Skeletal muscle satellite cell (primary cell): Measurements from ENCODE around the gene SRRM4.

DNA sequence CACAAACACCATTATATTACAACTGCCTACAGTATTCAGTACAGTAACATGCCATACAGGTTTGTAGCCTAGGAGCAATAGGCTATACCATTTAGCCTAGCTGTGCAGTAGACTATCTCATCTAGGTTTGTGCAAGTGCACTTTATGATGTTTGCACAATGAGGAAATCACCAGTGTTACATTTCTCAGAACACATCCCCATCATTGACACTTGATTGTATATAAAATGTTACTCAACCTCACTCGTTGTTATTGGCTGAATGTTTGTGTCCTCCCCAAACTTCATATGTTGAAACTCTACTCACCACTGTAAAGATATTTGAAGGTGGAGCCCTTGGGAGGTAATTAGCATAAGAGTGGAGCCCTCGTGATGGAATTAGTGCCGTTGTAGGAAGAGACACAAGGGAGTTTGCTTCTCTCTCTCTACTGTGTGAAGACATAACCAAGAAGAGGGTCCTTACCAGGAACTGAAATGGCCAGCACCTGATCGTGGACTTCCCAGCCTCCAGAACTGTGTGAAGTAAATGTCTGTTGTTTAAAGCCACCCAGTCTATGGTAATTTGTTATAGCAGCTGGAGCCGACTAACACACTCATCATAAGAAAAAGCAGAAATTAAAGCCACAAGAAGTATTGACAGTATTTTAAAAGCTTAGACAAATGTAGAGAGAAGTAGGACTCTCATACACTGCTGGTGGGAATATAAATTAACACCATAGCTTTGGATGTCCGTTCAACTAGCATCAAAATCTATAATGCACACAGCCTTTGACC is 3.3 kb upstream of the MED13L start:
- CAGE, long polyA plus RNA, result no peak

GRCh38 chr12:116325296-116325586 is 47.7 kb upstream of the MED13L start:
- CAGE, long polyA plus RNA, result no peak

DNA sequence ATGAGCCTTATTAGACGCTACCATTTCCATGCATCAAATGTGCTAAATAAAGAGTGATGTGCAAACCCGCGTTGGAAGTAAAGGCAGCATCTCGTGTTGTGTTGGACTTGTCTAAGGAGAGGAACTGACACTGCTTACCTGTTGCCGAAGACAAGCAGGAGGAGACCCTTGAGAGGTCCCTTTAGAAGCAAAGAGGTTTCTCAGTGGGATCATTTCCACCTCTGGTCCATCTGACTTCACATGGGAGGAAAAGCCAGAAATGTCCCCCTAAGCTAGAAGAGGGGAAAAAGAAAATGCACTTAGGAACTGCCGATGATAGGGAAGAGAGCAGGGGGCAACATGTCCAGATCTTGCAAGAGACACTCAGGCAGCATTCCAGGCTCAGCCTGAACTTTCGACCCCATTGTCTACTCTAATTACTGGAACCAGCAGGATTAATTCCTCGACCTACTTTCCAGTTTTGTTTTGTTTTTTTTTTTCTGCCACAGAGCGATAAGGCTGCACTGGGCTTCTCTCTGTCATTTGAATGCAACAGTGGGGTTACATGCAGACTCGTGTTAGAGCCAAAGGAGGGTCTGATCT is 68.6 kb upstream of the MED13L start:
- CAGE, long polyA plus RNA, result no peak

GRCh38 chr12:116441086-116441662 is 118.0 kb upstream of the MAP1LC3B2 start:
- CAGE, long polyA plus RNA, result no peak

GRCh38 chr12:116525412-116525867 is 33.7 kb upstream of the MAP1LC3B2 start:
- CAGE, long polyA plus RNA, result no peak

- CAGE, long polyA plus RNA, result no peak
Observed at GRCh38 chr12:117139251-117139733, 40.1 kb upstream of the TESC start.

DNA sequence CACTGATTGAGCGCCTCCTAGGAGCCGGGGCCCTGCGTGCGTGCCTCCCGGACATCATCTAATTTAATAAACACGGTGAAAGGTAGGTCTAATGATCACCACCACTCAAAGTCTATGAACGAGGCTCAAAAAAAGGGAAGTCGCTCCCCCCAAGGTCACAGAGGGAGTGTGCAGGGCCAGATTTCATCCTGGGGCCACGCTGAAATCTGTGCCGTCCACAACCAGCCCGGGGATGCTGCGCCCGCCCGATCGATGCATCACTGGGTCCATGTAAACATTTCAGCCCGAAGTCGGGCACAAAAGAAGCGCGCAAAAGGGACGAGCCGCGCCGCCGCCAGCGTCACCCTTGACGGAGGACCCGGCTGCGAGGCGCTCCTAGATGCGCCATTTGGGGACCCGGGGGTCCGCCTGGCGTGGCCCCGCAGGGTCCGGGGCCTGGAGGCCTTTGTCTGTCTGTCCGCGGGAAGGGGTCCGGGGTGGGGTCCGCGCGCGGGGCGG is 587 bp downstream of the FBXO21 start:
- CAGE, long polyA plus RNA, result no peak

- CAGE, long polyA plus RNA, result no peak
Observed at GRCh38 chr12:118373015-118373368, 285 bp upstream of the TAOK3 start.

- CAGE, long polyA plus RNA, result no peak
Observed at GRCh38 chr12:118390762-118391527, 14.6 kb downstream of the SUDS3 start.

GRCh38 chr12:118548376-118548788 is 172.0 kb downstream of the SUDS3 start:
- CAGE, long polyA plus RNA, result no peak

DNA sequence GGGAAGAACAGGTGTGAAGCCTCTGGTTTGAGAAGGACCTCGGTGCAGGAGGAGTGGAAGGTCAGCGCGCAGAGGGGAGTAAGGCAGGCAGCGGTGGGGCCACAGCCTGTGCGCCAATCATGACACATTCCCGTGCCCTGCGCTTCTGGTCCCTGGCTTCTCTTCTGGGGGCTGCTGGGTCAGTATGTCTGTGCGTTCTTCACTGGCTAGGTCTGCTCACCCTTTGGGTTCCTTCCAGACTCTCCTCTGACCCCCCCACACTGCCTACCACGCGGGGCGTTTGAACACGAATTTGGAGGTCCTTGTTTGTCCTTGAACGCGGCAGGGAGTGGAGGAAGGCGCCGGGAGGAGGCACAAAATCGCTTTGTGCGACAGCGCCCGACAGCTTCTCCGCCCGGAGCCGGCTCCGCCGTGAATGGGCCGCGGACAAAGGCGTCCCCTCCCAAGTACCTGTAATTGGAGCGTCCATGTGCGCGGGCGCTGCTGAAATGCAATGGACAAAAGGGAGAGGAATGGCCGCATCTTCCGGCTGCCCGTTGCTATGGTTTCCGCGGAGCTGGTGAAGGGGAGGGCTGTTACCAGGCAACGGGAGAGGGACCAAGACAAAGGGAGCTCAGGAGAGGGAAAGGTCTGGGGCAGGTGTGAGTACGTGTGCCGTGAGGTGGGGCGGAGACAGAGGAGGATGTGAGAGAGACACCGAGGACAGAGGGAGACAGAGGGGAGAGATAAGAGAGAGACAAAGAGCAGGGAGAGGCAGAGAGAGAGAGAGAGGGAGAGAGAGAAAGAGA is 207.1 kb upstream of the SRRM4 start:
- CAGE, long polyA plus RNA, result no peak

DNA sequence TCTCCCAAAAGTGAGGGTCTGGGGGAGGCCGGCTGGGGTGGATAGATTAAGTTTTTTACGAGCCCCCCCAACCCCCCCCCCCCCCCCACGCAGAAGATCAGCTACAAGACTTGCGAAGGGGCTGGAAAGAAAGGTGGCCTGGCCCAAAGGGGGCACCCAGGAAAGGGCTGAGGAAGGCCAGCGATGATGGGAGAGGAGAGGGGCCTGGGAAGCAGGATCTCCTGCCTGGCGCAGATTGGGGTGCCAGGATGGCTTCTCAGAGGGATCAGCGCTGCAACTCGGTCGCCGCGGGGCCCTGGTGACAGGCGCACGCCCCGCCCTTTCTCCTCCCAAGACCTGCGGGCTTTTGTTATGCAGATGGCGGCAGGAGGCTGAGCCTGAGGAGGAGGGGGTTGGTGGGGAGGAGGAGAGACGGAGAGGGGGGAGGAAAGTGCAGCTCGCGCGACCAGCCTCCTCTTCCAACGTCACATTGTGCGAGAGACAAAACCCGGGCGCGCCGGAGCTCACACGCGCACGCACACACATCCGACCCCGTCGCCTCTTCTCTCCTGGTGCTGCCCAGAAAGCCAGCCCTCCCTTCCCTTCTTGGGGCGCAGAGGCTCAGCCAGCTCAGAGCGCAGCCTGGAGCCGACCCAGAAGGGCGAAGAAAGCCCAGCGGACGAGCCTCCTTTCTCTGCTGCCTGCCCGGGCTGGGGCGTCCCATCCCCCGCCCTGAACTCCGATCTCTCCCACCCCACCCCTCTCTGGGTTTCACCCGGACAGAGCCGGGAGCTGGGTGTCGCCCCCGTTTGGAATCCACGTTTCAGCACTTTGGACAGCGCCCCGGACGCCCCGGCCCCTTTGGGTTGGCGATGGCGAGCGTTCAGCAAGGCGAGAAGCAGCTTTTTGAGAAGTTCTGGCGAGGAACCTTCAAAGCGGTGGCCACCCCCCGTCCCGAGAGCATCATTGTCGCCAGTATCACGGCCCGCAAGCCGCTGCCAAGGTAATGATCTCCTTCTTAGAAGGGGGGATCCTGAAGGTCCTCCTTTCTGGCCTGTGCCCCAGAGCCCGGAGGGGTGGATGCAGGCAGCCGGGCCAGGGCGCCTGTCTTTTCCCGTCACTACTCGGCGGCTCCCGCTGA is at the start of gene SRRM4:
Gene SRRM4 (plus strand): TSS at position 510 of the 1,120 bp plus-strand sequence.
- CAGE, long polyA plus RNA, result no peak

GRCh38 chr12:119008523-119009603 is 27.5 kb downstream of the SRRM4 start:
- CAGE, long polyA plus RNA, result no peak

- CAGE, long polyA plus RNA, result no peak
Observed at GRCh38 chr12:119153299-119154436, 25.1 kb upstream of the HSPB8 start.

GRCh38 chr12:119182732-119183590 is 4.2 kb downstream of the HSPB8 start:
- CAGE, long polyA plus RNA, result no peak

DNA sequence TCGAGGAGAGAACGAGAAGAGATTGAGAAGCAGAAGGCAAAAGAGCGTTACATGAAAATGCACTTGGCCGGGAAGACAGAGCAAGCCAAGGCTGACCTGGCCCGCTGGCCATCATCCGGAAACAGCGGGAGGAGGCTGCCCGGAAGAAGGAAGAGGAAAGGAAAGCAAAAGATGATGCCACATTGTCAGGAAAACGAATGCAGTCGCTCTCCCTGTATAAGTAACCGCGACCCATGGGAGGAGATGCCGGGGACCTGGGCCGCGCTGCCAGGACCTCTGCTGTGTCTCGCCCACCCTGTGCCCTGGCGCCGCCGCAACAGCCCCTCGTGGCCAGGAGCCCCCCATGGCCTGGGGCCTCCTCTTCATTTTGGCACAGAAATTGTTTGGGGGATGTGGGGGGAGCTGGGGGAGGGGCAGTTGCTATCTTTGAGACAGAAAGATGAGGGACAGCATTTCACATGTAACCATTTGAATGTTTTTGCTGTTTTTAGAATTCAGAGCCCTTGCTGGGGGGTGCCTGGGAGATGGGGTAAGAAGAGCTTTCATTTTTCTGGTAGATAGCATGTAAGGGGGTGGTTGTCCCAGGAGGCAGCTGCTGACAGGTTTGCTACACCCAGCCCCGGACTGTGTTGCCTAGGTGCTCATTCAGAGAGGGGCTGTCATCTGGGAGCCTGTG is 16.6 kb downstream of the HSPB8 start:
- CAGE, long polyA plus RNA, result no peak

DNA sequence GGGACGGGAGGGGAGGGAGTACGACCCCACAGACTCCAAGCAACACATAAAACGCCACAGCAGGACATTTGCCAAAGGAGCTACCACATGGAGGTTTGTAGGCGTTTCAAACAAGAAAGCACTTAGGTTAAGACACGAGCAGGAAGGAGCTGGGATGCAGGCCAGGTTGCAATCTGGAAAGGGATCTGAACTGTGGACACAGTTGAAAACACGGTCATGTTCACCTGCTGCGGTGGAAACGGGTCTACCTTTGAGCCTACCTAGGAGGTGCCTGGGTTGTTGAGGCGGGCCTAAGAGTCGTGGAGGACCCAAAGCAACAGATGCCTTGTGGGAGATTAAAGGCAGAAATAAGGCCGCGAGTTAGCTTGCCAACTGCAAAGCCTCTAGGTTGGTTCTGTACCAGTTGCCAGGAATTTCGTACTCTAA is 18.5 kb downstream of the PRKAB1 start:
- CAGE, long polyA plus RNA, result no peak

DNA sequence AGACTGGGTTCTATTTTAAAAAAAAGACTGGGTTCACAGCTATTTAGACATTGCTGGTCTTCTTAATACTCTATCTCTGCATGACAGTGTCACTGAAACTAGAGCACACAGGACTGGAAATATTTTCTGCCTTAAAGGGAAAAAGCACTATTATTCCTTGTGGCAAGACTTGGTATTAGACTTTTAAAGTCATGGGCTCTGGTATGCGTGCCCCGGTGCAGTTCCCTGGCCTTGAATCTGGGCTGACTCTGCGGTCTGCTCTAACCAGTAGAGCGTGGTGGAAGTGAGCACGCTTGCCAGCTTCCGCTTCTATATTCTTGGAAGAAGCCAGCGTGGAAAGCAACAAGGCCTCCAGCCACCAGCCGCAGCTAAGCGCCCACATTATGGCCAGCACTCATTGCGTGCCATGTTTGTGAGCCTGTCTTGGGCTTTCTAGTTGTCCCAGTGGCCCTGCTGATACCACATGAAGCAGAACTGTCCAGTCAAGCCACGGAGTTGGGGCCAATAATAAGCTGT is 31.4 kb downstream of the PRKAB1 start:
- CAGE, long polyA plus RNA, result no peak

DNA sequence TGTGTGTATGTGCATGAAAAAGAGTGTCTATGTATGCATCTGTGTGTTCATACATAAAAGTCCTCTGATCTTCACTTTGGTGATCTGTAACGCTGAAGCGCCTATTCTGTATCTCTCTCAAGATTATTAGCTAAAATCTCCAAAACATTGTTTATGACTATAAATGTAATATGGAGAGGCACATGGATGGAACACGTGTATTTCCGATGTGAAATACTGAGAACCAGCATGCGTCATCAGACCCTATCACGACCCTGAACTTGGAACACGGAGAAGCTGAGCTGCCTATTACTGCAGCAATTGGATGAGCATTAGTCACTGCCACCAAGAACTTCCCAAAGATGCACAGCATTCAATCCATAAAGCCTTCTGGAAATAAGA is 61.9 kb downstream of the PRKAB1 start:
- CAGE, long polyA plus RNA, result no peak

- CAGE, long polyA plus RNA, result no peak
Observed at GRCh38 chr12:119988341-119988657, 737 bp upstream of the BICDL1 start.